ENCODE measurements around a stretch of chr2.

GRCh38 chr2:100012311-100012933 is 130.0 kb downstream of the AFF3 start:
- PRO-cap, 5 experiments, result peak in 1 of 5 experiments; most common plus-strand start chr2:100012780 (in 1)
- RAMPAGE, long total RNA, 2 experiments, result no peak in any of the 2 experiments
- RRBS, result no CpG with 5 or more reads among the region's 6 CpGs

DNA sequence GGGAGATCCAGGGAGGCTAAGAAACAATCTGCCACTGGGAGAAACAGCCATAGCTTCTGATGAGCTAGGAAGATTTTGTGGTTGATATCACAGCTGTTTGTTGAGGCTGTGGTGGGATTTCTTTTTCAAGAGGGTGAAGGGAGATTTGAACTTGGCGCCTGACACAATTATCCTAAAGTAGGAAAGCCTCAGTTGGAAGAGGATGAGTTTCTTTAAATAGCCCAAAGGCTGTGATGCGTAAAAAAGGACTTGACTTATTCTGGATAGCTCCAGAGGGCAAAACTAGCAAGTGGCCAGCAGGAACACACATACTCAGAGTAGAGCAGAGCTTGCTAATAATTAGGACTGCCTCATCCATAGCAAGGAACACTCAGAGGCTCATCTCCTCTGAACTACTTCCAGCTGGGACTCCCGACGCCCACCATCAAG is 74.1 kb downstream of the AFF3 start:
- PRO-cap, 5 experiments, result no peak in any of the 5 experiments
- RAMPAGE, long total RNA, 2 experiments, result no peak in any of the 2 experiments
- RRBS, result no CpG with 5 or more reads among the region's 4 CpGs

DNA sequence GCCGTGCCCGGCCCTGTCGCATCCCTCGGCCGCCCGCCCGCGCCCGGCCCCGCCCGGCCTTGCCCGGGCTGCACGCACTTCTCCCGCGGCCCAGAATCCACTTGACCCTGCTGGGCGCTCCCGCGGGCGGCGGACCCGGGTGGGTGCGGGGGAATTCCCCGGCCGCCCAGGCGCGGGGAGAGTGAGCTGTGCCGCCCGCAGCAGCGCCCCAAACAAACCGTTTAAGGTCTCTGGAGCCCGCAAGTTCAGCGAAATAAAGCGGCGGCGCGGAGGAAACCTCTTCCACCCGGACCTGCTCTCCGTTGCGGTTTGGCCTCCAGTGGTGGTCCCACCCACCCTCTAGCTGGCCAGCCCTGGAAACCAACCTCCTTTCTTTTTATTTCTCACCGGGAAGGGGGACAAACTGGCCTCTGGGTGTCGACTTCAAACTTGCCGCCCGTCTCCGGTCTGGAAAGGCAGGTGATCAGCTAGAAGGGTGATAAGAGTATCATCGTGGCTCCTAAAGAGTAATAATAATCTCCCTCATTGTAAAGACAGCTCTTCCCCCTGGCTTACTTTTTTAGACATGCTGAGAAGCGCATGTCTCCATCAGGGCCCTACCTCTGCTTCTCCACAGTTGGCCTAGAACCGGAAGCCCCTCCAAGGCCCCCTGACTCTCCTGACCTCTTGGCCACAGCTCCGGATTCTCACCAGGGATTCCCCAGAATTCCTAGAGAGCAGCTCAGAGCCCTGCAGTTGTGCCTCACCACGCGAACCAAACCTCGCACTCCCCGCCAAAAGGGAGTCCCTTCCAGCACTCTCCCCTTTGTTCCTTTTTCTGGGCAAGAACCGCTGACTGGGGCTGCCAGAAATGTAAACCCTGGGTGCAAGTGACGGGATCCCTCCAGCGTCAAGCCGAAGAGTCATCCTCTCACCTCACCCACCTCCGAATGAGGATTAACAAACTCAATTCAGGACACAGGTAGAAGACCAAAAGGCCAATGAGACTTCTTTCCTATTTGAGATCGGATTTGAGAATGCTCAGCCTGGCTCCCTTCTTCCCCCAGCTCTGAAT is 36.9 kb downstream of the AFF3 start:
- PRO-cap, 5 experiments, result no peak in any of the 5 experiments
- RAMPAGE, long total RNA, 2 experiments, result no peak in any of the 2 experiments
- RRBS, result 7% methylated on average over 29 of the region's 58 CpGs

GRCh38 chr2:100110523-100111394 is 31.6 kb downstream of the AFF3 start:
- PRO-cap, 5 experiments, result no peak in any of the 5 experiments
- RAMPAGE, long total RNA, 2 experiments, result no peak in any of the 2 experiments
- RRBS, result no CpG with 5 or more reads among the region's 5 CpGs

DNA sequence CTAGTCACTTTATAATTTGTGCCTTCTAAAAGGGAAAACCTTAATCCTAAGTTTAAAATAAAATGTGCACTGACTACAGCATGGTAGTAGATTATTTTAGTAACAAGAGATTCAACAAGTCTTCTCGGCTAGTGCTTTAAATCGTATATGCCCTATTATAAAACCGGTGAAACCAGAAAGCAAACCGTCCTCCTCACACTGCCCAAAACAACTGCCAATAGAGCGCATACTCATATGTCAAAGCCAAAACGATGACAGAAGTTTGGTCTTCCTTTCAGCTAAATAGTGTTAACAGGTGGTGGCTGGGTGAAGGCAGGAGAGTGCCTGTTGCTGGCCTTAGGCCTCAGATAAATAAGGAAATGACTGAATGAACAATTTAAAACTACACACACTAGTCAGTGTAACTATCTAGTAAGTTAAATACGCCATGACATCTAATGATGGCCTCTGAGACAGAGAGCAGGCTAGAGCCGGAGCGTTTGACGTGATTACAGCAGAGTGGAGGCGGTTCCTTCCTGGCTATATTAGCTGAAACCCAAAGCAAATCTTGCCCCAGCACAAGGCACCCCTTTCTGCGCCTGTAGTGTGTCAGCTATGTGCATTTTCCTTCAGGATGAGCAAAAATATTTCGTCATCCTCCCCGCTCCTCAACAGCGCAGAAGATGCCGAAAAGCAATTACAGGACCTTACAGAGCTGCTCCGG is 1.7 kb downstream of the LONRF2 start:
- PRO-cap, 5 experiments, result no peak in any of the 5 experiments
- RAMPAGE, long total RNA, 2 experiments, result no peak in any of the 2 experiments
- RRBS, result no CpG with 5 or more reads among the region's 17 CpGs

GRCh38 chr2:100409890-100410383 is 7.5 kb downstream of the CHST10 start:
- PRO-cap, 5 experiments, result no peak in any of the 5 experiments
- RAMPAGE, long total RNA, 2 experiments, result no peak in any of the 2 experiments
- RRBS, result no CpG with 5 or more reads among the region's 7 CpGs

DNA sequence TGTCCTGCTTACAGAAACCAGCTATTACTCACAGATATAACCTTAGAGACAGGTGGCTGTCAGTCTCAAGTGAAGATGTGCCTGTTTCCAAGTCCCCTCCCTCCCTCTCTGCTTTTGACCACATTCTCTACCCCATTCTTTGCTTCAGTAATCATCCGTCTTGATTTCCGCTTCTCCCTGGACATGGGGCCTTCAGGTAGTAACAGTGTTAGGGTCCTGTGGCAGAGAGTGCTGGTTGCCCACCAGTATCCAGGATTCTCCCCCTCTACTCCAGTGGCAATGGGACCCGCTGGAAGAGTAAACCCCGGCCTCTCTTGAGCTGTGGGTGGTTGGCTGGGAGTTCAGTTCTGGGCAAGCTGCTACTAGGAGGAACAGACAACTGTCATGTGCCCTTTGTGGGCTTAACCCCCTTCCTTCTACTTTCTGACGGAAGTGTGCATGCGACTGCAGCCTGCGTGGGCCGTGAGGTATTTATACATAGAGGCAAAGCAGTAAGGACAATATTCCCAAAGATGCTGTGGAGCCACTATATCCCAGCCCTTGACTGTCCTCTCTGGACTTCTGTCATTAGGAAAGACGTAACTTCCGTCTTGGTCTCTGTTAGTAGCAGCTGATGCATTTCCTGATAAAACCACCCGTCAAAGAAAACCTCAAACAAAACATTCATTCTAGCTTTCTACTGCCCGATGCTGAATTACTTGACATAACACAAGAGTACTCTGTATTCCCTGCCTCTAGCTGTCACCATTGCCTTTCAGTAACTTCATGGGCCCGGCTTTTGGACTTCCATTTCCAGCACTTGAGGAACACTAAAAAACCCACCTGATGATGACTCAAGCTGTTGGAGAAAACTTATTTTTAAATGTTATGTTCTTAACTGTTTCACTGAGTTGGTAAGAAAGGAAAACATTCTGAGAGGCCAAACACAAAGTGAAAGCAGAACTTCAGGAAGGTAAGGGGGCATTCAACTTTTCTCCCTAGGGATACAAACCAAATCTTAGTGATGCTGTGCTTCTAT is 18.0 kb downstream of the PDCL3 start:
- PRO-cap, 5 experiments, result peak in 2 of 5 experiments; most common plus-strand start position 671 of the sequence (in 2); most common minus-strand start position 349 of the sequence (in 1)
- RAMPAGE, long total RNA, 2 experiments, result no peak in any of the 2 experiments
- RRBS, result no CpG with 5 or more reads among the region's 13 CpGs

GRCh38 chr2:100643309-100643908 is 80.6 kb downstream of the PDCL3 start:
- PRO-cap, 5 experiments, result peak in 1 of 5 experiments; most common plus-strand start chr2:100643629 (in 1)
- RAMPAGE, long total RNA, 2 experiments, result no peak in any of the 2 experiments
- RRBS, result no CpG with 5 or more reads among the region's 4 CpGs

GRCh38 chr2:100653547-100654323 is 90.9 kb downstream of the PDCL3 start:
- PRO-cap, 5 experiments, result no peak in any of the 5 experiments
- RAMPAGE, long total RNA, 2 experiments, result no peak in any of the 2 experiments
- RRBS, result no CpG with 5 or more reads among the region's 13 CpGs

GRCh38 chr2:100860414-100861023 is 40.6 kb downstream of the NPAS2 start:
- PRO-cap, 5 experiments, result no peak in any of the 5 experiments
- RAMPAGE, long total RNA, 2 experiments, result no peak in any of the 2 experiments
- RRBS, result no CpG with 5 or more reads among the region's 4 CpGs

GRCh38 chr2:100887900-100888685 is 68.2 kb downstream of the NPAS2 start:
- PRO-cap, 5 experiments, result no peak in any of the 5 experiments
- RAMPAGE, long total RNA, 2 experiments, result no peak in any of the 2 experiments
- RRBS, result no CpG with 5 or more reads among the region's 7 CpGs

- PRO-cap, 5 experiments, result no peak in any of the 5 experiments
- RAMPAGE, long total RNA, 2 experiments, result no peak in any of the 2 experiments
- RRBS, result no CpG with 5 or more reads among the region's 5 CpGs
Measured at GRCh38 chr2:100893791-100894239, 73.9 kb downstream of the NPAS2 start.

DNA sequence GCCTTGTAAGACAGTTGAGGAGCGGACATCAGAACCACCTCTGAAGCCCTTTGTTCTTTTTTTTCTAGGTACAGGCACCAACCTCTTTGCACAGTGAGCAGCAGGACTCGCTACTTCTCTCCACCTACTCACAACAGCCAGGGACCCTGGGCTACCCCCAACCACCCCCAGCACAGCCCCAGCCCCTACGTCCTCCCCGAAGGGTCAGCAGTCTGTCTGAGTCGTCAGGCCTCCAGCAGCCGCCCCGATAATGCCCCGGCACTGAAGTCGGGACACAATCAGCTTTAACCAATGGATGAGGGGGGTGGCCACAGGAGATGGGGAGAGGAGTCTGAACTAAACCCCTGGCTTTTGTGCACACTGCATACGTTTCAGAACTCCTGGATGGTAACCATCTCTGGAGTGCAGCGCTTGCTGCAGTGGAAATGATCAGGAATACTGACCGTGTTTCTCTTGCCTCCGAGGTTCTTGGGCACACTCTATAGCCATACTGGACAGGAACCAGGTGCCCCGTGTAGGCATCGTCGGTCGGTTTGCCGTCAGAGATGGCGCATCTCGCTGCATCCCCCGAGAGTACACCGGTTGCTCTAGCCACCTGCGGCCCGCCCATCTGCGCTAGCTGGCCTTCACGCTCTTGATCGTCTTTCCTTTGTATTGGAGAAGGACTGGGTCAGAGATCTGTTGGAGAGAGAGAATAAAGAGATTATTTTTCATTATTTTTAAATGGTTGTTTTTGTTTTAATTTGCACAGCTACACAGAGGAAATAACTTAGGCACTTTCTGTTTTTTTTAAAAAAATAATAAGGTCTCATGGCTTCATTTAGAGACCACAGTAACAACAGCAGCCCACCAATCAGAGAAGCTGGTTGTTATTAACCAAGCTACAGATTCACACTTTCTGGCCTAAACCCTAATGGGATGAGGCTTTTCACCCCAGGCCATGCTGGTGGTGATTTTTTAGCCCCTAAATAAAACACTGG is 6.5 kb upstream of the RPL31 start:
- PRO-cap, 5 experiments, result peak in 1 of 5 experiments; most common minus-strand start position 969 of the sequence (in 1)
- RAMPAGE, long total RNA, 2 experiments, result no peak in any of the 2 experiments
- RRBS, result no CpG with 5 or more reads among the region's 27 CpGs

DNA sequence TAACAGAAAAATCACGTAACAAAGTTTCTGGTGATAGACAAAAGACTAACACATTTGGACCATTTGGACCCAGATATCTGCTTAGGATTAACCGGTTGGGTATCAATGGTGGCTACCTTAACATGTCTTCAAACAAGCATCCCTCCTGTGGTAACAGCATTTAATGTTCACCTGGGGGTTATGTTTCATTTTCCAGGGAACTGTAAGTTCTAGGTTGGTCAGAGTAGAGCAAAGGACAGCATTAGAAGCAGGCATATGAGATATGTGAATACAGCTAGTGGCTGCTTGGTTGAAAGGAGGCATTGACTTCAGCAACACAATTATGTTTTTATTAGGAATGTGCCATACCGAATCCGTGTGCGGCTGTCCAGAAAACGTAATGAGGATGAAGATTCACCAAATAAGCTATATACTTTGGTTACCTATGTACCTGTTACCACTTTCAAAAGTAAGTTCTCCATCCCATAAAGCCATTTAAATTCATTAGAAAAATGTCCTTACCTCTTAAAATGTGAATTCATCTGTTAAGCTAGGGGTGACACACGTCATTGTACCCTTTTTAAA is 3.6 kb downstream of the RPL31 start:
- PRO-cap, 5 experiments, result no peak in any of the 5 experiments
- RAMPAGE, long total RNA, 2 experiments, result no peak in any of the 2 experiments
- RRBS, result no CpG with 5 or more reads among the region's 7 CpGs

GRCh38 chr2:101151778-101152321 is 668 bp upstream of the TBC1D8 start:
- PRO-cap, 5 experiments, result no peak in any of the 5 experiments
- RAMPAGE, long total RNA, 2 experiments, result no peak in any of the 2 experiments
- RRBS, result no CpG with 5 or more reads among the region's 17 CpGs

- PRO-cap, 5 experiments, result peak in 5 of 5 experiments; most common plus-strand start chr2:101239716 (in 5); most common minus-strand start chr2:101239546 (in 1)
- RAMPAGE, long total RNA, 2 experiments, result no peak in any of the 2 experiments
- RRBS, result no CpG with 5 or more reads among the region's 5 CpGs
Measured at GRCh38 chr2:101239472-101239839, 13.2 kb upstream of the CNOT11 start.

GRCh38 chr2:101282519-101283493 is 25.7 kb downstream of the RNF149 start:
- PRO-cap, 5 experiments, result no peak in any of the 5 experiments
- RAMPAGE, long total RNA, 2 experiments, result no peak in any of the 2 experiments
- RRBS, result no CpG with 5 or more reads among the region's 6 CpGs

DNA sequence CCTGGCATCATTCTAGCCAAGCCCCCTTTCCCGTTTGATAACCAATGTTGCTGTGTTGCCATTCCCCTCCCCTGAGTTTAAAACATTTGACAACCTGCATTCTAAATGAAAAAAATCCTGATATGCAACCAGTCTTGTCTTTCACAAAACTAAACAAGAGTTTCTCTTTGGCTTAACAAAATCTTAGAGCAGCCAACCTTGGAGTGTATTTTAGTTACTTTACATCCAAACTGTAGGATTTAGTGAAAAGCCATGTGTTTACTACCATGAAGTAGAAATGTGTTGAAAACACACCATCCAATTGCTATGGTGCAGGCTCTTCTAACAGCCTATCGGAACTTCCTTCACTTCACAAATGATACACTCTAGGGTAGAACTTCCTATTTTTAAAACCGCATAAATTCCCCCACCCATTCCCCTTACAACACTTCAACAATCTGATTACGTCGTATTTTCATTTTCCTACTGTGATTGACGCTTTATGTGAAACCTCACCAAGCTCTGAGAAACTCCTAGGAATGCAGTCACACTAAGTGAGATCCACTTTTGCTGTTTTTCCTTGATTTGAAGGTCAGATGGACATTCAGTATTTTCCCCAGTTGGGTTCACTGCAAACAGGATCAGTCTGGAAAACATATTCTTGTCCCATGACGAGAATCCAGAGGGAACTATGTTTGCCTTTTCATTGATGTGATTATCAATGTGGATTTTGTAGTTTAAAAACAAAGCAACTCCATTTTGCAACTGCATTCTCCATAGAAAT is 74.4 kb upstream of the MAP4K4 start:
- PRO-cap, 5 experiments, result peak in 3 of 5 experiments; most common plus-strand start position 497 of the sequence (in 2); most common minus-strand start position 357 of the sequence (in 2)
- RAMPAGE, long total RNA, 2 experiments, result no peak in any of the 2 experiments
- RRBS, result no CpG with 5 or more reads among the region's 7 CpGs

GRCh38 chr2:101655859-101656058 is 41.7 kb upstream of the MAP4K4 start:
- PRO-cap, 5 experiments, result peak in 3 of 5 experiments; most common minus-strand start chr2:101655944 (in 3)
- RAMPAGE, long total RNA, 2 experiments, result no peak in any of the 2 experiments
- RRBS, result no CpG with 5 or more reads among the region's 3 CpGs

DNA sequence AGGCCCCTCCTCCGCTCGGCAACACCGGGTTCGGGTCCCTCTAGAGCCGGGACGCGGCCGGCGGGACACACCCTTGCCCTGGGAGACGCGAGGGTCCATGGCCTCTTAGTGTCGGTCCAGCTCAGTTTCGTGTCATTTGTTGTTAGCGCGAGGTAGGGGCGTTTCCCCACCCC is 500 bp upstream of the MAP4K4 start:
- PRO-cap, 5 experiments, result peak in 3 of 5 experiments; most common plus-strand start position 135 of the sequence (in 1); most common minus-strand start position 128 of the sequence (in 1)
- RAMPAGE, long total RNA, 2 experiments, result no peak in any of the 2 experiments
- RRBS, result 0% methylated on average over 1 of the region's 16 CpGs